Helper T cell (primary cell): ENCODE measurements around a stretch of chr2.

DNA sequence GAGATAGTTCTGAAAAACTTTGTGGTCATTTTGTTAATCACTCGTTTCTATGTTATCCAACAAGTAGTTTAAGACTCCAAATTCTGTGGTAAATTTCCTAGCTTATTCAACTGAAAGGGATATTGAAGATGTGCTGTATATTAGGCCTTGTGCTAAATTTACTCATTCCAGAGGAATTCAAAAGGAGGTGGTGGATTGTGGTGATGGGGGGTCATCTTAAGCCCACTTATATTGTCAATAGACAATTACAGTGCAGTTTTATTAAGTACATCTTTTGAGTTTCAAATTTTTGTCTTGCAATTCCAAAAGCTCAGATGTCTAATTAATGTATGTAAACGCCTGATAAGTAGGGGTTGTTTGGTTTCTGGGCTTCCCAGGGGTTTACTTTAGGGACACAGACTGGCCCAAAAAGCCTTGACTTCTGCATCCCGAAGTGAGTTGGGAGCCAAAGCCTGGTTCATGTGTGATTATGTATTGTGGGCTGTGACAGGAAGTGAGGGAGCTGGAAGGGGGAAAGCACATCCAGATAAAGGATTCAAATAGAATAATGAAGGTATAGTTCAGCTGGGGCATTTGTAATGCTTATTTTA, 8.1 kb downstream of the KDM3A start:
- PRO-cap, 2 experiments, result no peak in any of the 2 experiments

- PRO-cap, 2 experiments, result no peak in any of the 2 experiments
These were observed 17.3 kb downstream of the KDM3A start for GRCh38 chr2:86458320-86459092.

DNA sequence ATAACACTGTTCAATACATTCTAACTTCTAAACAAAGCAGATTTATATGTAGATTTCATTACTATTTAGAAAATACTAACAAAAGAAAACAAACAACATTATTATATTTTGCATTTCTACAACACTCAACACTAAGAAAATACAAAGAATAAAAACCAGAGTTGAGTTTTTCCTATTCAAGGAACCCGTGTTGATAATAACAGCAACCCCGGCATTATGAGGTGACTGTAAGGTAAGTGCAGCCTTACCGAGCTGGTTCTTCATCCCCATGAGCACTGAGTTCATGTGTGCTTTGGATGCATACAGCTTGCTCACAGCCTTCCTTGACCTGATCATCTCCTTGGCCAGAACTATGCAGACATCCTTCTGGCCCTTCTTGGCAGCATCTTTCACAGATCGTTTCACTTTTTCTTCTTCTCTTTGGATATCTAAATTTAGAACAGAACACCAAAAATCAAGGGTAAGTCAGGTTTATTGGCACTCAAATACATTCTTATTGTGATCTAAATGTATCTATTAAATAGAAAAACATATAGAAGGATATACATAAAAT, 34.2 kb downstream of the CHMP3 start:
- PRO-cap, 2 experiments, result no peak in any of the 2 experiments

DNA sequence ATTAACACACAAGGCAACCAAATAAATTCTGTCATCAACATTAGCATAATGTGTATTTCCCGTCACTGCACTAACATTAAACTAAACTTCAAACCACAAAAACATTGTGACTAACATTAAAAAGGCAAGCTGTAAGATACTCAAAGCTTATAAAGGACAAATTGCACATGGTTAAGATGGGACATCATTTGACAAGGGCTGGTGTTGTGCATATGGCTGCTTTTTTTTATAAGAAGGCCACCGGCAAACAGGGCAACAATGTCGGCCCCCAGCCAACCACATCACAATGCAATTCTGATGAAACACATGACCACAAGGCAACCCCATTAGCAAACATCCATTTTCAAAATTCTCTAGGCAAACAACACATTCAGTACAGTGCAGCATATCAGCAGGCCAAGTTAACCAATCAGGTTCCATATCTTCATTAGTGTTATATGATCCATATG, 20.0 kb downstream of the RNF103 start:
- PRO-cap, 2 experiments, result no peak in any of the 2 experiments

GRCh38 chr2:86622197-86622837, 1.3 kb downstream of the RNF103 start:
- PRO-cap, 2 experiments, result no peak in any of the 2 experiments

- PRO-cap, 2 experiments, result no peak in any of the 2 experiments
These were observed 4.6 kb downstream of the CD8A start for GRCh38 chr2:86785939-86786753.

GRCh38 chr2:86837248-86837667, 24.4 kb downstream of the CD8B start:
- PRO-cap, 2 experiments, result no peak in any of the 2 experiments

GRCh38 chr2:87076862-87077383, 55.3 kb upstream of the PLGLB1 start:
- PRO-cap, 2 experiments, result peak in 2 of 2 experiments; most common plus-strand start chr2:87076897 (in 2)

GRCh38 chr2:87136625-87136856, 114.9 kb upstream of the PLGLB1 start:
- PRO-cap, 2 experiments, result peak in 1 of 2 experiments; most common minus-strand start chr2:87136751 (in 1)

- PRO-cap, 2 experiments, result no peak in any of the 2 experiments
These were observed 321.8 kb upstream of the PLGLB1 start for GRCh38 chr2:87343416-87343832.

DNA sequence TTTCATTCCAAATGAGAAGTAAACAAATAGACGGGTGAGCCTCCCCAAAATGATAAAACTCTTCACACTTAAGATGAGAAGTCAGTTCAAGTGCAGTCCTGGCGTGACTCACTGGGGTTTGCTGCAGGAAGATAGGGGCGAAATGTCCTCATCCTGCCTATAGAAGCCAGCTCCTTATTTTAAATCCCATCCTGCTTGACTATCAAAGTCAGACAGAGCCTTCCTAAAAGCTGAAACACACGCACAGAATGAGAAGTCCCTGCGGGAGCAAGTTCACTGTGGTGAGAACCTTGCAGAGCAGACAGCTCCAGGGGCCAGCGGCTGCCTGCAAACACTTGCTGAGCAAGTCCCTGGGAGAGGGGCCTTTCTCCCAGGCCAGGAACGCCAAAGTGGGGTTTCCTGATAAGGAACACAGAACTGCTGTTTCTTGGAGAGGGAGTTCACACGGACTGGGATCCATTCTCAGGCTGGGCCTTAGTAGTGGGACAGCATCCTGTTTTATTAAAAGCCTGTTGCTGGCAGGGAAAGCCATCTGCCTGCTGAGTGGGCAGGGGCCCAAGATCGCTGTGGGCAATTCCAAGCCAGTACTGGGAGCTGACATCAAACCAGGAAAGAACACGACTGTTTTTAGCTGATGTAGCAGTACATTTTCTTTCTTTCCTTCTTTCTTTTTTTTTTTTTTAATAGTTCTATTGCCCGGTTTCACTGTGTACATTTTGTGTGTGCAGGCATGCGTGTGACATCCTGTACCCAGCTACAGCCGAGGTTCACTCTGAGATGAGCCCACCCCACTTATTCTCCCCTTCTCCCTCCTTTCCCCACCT, 143.8 kb upstream of the PLGLB2 start:
- PRO-cap, 2 experiments, result no peak in any of the 2 experiments

DNA sequence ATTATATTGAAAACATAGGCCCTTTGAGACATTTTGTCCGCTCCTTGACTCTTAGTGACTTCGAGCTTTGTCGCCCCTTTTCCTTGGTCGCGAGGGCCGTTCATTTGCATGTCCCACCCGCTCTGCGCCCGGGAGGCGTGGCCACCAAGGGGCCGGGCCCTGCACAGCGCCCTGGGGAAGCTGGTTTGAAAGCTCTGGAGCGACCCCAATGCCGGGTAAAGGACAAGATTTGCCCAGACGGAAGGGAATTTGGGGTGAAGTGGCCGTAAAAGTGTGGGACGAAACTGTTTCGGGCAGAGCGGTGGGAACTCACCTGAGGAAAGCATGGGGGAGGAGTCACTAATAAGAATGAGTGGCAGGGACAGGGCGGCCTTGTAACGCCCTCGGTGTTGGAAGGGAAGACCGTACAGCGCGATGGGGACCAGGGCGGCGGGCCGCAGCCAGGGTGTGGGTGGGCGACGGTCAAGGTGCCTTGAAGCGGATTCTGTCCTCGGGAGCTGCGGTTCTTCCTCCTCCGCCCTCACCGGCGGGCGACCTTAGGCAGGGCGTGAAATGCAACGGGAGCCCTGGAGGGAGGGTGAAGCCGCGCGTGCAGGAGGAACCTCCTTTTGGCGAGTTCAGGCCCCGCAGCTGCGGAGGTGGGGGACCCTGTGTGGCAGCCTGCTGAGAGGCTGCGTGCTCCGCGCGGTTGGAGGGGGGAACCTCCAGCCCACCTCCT, 38.8 kb downstream of the KRCC1 start:
- PRO-cap, 2 experiments, result peak in 1 of 2 experiments; most common plus-strand start position 183 of the sequence (in 1)

DNA sequence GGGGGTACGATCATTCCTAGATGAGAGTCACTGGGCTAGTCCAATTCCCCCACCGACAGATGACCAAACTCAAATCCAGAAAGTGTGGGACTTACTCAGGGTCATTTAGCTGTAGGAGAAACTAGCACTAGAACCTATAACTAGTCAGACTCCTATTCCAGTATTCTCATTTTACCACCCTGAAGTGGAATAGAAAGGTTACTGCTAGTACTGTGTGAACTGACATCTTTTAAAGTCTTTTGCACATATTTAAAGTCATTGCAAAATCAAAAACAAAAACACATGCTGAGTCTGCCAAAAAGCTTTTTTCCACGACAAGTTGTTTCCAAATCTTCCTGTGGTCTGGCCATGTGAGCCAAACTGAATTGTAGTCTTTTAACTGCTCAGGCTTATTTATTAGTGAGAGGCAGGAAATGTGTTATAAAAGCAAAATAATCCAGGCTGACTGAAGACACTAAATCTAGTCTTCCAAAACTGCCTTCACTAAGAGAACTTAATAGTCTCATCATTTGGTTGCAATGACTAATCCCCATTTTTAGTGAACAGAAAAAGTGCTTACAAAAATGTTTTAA, 2.4 kb downstream of the KRCC1 start:
- PRO-cap, 2 experiments, result no peak in any of the 2 experiments

GRCh38 chr2:88122998-88123691, 4.7 kb downstream of the FABP1 start:
- PRO-cap, 2 experiments, result no peak in any of the 2 experiments

DNA sequence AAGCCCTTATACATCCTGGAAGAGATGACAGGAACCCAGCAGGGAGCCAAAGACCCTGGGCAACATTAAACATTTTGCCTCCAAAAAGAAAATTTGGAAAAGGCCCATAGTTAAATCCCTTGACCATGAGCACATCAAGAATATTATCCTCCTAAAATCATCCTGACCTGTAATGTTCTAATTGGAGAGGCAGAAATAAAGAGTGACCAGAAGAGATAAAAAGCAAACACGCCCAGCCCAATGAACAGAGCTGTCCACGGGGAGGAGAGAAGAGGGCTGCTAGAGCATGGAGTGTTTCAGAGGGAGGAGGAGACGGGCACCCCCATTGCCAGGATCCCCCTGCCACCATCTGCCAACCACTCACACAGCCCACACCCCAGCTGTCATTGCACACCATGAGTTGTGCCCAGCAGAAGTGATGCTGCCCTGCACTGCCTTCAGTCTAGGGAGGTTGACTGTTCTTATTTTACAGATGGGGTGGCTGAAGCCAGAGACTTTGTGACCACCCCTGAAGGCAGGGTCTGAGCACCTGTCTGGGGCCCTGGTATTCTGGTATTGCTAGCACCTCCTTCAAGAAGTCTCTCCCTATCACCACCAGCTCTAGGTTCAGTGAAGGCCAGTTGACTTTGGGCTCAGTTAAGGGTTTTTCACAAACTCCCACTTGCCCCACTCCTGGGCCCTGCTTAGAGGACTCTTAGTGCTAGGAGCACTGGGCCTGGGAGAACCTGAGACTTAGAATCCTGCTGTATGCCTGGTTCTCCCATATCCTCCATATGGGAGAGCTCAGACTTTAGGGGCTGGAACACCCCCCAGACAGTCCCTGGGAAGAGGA, 2.5 kb downstream of the FABP1 start:
- PRO-cap, 2 experiments, result no peak in any of the 2 experiments

GRCh38 chr2:88131519-88132100, 3.7 kb upstream of the FABP1 start:
- PRO-cap, 2 experiments, result no peak in any of the 2 experiments

DNA sequence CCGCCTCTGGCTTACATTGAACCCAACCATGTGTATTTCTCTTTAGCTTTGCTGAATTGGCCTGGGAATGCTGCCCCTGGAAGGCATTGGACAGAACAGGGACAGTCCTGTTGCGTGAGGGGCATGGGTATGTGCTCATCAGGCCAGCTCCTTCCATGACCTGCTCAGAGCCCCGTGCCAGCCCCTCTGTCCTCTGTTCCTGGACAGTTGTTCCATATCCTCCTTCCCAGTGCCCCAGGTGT, 956 bp downstream of the THNSL2 start:
- PRO-cap, 2 experiments, result no peak in any of the 2 experiments

- PRO-cap, 2 experiments, result no peak in any of the 2 experiments
These were observed 14.1 kb downstream of the TEX37 start for GRCh38 chr2:88538595-88538957.

GRCh38 chr2:88564413-88565005, 40.1 kb downstream of the TEX37 start:
- PRO-cap, 2 experiments, result no peak in any of the 2 experiments

- PRO-cap, 2 experiments, result no peak in any of the 2 experiments
These were observed 11.3 kb downstream of the EIF2AK3 start for GRCh38 chr2:88615710-88616563.